Vein endothelial cell (primary cell): ENCODE measurements around a stretch of chr3.

DNA sequence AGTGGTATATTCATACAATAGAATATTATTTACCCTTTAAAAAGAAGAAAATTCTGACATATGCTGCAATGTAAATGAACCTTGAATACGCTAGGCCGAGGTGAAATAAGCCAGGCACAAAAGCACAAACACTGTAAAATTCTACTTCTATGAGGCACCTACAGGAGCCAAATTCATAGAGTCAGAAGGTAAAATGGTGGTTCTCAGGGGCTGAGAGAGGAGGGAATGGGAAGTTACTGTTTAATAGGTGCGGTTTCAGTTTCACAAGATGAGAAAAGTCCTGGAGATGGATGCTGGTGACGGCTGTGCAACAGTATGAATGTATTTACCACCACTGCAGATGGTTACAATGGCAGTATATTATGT, 4.1 kb downstream of the TNK2 start:
- CAGE, long polyA plus RNA, result no peak

GRCh38 chr3:196054944-196055988, 26.6 kb downstream of the TFRC start:
- CAGE, long polyA plus RNA, result no peak

DNA sequence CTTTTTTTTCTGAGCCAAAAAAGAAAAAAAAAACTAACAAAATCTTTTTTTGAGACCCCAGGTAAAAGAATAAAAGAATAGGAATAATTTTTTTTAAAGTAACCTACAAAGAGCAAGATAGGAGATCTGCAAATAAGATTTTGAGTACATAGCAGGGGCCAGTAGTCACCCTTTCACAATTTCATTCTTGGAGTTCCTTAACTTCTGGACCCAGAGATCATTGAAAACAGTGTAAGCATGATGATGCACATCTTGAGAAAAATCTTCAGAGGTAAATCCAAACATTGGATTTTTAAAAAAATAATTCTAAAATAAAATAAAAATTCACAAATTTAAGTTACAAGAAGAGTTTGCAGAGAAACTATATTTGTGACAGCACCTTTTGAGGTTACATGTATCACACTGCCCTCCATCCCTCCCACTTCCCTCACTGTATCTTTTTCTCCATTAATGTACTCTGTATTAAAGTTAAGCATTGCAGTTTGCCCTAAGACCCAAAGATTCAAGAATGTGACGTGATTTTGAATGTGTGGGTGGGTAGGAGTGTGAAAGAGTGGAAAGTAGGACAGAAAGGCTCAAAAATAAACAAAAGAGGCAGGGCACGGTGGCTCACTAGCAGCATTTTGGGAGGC, 18.7 kb downstream of the TFRC start:
- CAGE, long polyA plus RNA, result no peak

GRCh38 chr3:196075451-196076192, 6.3 kb downstream of the TFRC start:
- CAGE, long polyA plus RNA, result no peak

DNA sequence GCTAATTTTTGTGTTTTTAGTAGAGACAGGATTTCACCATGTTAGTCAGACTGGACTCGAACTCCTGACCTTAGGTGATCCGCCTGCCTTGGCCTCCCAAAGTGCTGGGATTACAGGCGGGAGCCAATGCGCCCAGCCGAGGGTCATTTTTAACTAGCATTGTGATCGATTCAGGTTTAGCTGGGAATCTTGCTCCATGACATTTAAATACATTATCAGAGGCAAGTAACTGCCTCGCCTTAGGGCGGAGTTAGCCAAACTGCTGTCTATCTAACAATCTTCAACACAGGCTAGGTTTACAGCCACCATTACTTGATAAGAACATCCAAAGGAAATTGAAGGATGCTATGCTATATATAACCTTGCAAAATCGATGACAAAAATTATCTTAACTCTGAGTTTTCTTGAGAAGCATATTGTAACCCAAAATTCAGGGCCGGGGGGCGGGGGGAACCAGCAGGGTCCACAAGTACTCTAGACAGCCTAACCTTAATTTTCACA, 1.4 kb downstream of the TFRC start:
- CAGE, long polyA plus RNA, result no peak

GRCh38 chr3:196193193-196194098, 17.8 kb downstream of the ZDHHC19 start:
- CAGE, long polyA plus RNA, result no peak

GRCh38 chr3:196194099-196195130, 16.8 kb downstream of the ZDHHC19 start:
- CAGE, long polyA plus RNA, result no peak

DNA sequence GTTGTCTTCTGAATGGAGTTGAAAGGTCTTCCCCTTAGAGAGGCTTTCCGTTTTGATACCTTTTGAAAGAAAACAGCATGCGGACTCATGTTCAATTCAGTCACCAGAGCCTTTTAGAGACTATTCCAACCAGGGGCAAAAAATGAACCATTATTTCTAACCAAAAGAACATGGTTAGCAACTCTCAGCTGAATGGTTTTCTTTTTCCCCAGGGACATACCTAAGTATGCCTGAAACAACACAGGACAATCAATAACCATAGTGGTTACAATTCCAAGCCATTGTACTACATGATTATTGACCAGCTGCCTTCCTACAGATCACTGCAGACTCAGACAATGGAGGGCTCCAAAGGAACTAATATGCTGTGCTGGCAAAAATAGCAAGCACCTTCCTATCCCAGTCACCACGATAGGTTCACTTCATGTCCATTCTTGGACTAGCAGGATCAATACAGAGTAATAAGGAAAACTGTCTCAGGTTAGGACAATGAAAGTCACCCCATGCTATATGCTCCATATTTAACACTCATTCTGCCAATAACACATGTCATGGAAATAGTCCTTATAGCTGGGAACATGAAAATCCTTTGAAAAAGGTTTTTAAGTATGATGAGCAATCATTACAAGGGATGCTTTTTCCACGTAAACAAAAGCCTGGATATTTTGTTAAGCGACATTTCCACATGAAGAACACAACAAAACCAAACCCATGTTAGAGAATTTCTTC, 17.5 kb upstream of the TM4SF19 start:
- CAGE, long polyA plus RNA, result no peak

- CAGE, long polyA plus RNA, result no peak
Observed at GRCh38 chr3:196590206-196590754, 21.8 kb downstream of the FBXO45 start.

DNA sequence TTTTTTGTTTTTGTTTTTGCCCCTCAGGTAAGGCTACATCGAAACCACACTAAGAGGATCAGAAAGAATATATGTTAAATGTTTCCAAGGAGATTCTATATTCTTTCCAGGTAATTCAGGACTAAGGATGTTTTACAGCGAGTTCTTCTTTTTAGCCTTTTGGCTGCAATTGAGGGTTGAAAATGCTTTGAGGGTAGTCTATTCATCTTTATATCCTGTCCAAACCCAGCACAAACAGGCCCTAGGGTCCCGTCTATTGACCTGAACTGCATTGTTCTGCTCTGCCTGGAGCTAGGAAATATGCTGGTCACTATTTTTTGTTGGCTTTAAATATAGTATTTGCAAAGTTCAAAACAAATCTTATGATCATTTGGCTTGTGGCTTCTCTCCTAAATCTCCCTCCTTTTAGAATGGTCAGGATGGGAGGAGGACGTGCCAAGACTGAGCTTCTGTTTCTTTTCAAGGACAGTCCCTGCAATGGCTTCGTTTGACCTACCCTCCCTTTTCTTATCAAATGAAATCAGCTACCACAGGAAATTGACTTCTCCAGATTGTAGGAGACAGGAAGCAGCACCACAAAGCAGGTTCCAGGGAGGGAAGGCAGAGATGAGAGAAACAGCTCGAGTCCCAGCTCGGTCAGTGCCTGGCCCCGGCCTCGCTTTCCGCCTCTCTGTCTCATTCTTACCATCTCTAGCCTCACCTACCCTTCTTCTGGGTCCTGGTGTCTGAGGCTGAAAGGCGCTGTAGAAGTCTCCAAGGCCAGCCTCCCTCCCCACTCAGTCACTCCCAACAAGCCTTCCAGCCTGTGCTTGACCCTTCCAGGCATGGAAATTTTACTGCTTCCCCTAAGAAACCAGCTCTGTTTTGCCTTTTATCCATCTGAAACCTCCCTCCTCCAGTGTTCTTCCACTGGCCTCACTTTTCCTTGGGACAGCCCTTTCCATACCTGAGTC, 27.5 kb upstream of the NRROS start:
- CAGE, long polyA plus RNA, result no peak

DNA sequence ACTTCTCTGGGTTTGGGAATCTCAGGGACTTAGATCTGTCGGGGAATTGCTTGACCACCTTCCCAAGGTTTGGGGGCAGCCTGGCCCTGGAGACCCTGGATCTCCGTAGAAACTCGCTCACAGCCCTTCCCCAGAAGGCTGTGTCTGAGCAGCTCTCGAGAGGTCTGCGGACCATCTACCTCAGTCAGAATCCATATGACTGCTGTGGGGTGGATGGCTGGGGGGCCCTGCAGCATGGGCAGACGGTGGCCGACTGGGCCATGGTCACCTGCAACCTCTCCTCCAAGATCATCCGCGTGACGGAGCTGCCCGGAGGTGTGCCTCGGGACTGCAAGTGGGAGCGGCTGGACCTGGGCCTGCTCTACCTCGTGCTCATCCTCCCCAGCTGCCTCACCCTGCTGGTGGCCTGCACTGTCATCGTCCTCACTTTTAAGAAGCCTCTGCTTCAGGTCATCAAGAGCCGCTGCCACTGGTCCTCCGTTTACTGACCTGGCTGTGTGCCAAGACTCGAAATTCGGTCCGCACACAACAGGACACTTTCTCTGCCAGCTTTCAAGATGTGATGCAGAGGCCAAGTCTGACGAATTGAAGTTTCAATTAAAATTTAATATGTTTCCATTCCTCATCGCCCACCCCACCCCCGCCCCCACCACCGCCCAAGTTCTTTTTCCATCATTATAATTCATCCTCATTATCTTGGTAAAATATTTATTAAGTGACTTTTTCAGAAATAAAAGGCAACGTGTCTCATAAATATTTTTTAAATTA, 21.9 kb downstream of the NRROS start:
- CAGE, long polyA plus RNA, result no peak

- CAGE, long polyA plus RNA, result no peak
Observed at GRCh38 chr3:196942850-196943502, 502 bp downstream of the NCBP2AS2 start.

- CAGE, long polyA plus RNA, result no peak
Observed at GRCh38 chr3:196996450-196997238, 28.0 kb upstream of the PIGZ start.

DNA sequence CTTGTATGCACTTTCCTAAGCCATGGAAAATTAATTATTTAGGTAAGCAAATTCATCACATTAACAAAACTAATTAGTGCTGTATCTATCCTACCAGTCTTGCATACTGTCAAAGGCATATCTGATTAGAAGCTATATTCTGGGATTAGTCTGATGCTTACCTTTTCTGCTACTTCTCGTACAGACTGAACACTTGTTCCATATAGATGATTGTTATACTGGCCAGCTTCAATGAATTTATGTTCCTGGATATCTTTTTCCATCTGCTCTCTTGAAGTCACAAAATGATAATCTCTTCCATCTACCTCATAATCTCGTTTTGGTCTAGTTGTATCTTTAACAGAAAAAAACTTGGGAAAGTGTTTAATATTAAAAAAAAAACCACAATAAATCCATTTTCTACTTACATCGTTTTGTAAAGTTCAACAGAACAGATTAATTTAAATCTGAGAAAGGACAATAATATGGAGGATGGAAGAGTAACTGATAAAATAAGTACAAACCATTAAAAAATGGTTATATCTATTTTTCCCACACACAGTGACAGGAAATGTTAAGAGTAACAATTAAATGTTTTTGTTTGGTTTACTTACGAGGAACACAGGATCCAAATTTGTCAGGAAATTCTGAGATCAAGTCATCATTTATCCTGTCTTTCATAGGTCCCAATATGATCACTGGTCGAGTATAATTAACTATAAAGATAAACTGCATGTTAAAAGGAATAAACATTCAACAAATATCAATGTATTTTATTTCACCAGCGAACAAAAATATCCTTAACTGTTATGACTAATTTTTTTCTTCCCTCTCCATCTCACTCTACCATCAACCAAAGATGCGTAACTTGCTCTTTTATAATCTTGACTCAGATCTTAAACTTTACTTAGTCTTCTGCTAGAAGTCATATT, 35.8 kb upstream of the MELTF start:
- CAGE, long polyA plus RNA, result no peak

- CAGE, long polyA plus RNA, result no peak
Observed at GRCh38 chr3:197352096-197352773, 53.8 kb upstream of the DLG1 start.

- CAGE, long polyA plus RNA, result no peak
Observed at GRCh38 chr3:197394433-197395423, 96.3 kb upstream of the DLG1 start.

DNA sequence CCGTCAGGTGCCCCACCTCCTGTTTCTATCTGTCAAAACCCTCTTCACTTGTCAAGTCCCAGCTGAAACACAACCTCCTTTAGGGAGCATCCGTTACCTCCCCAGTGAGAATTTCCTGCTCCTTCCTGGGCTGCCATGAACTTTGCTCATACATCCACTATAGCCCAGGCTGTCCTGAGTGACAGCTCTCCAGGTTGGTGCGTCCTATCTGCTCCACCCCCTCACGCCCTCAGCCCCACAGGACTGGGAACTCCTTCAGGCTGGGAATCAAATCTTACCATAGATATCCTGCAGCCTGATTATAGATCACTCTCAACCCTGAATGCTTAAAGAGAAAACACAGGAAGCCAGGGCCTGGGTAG, 52.8 kb downstream of the BDH1 start:
- CAGE, long polyA plus RNA, result no peak

- CAGE, long polyA plus RNA, result no peak
Observed at GRCh38 chr3:197664457-197665203, 72.1 kb downstream of the RUBCN start.

GRCh38 chr3:197735789-197736615, 702 bp downstream of the RUBCN start:
- CAGE, long polyA plus RNA, result no peak

DNA sequence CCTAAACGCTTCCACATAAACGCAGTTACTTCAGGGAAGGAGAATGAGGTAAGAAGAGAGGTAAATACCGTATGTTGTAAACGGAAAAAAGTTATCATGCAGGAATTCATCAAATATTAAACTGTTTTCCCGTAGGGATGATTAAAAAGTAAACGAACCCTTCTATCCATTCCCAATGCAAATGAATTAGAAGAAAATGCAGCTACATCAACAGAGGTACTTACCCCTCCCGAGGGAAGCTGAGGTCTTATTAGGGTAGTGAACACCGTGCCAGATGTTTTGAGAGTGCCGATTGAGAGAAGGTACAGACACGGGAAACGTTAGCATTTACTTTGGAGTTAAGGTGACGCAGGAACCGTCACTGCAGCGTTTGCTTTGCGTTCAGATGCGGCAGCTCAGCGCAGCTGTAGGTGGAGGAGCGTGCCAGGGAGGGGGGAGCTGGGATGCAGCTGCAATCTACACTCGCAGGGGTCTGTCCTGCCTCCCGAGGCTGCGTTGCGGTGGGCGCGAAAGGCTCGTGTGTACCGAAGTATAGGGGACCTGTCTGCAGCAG, 562 bp upstream of the FYTTD1 start:
- CAGE, long polyA plus RNA, result no peak